Occipital lobe (tissue), 2 donors: ENCODE measurements around a stretch of chr19.

- RAMPAGE, long total RNA = no peak
These were observed 1.2 kb downstream of the MBD3 start for GRCh38 chr19:1591304-1592091.

DNA sequence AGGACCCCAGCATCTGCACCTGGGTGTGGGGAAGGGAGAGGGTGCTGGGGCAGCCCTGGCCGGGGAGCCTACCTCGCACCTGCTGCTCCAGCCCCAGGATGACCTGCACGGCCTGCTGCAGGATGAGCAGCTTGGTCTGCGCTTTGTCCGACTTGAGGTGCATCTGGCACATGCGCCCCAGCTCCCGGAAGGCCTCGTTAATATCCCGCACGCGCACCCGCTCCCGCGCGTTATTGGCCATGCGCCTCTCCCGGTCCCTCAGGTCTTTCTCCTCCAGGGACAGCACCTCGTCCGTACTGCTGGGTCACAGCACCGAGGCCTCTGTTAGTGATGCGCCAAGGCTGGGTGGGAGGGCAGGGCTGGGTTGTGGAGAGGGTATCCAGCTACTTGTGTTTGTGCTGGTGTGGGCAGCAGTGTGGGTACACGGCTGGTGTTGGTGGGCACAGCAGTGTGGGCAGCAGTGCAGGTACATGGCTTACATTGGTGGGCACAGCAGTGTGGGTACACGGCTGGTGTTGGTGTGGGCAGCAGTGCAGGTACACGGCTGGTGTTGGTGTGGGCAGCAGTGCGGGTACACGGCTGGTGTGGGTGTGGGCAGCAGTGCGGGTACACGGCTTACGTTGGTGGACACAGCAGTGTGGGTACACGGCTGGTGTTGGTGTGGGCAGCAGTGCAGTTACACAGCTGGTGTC is 7.0 kb upstream of the UQCR11 start:
- RAMPAGE, long total RNA = no peak

DNA sequence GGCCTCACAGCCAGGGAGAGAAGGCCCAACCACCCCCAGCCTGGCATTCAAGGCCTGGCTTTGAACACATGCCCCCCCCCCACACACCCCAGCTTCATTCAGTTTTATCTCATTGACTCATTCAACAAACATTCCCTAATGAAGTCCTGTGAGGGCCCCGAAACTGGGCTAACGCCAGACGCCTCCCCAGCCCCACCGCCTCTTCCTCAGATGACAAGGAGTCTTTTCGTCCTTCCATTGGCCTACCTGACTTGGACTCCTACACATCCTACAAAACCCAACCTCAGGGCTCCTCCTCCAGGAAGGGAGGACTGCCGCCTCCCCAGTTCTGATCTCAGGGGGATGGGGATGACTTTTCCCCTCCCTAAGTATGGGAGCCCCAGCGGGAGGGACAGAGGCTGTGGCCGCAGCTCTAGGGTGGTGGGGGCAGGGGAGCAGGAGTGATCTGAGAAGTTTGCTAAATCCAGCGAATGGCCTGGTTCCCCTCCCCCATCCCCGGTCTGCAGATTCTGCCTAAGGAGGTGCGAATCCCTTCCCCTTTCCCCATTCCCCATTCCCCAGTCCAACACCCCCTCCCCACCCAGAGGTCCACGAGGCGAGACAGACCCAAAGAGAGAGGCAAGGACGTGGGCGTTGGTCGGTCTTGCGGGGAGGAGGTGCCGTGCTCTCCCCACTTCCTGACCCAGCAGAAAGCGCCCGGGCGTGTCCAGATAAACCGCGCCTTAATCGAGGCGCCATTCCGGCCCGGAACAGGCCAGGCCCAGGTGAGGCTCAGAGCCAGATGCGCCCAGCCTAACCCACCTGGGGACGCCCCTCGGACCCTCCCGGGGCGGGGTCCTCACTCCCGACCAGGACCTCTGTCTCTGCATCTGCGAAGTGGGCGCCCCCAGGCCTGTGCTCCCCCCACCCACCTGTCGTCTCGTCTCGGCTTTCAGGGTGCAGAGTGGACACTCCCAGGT is 5.4 kb upstream of the ONECUT3 start:
- RAMPAGE, long total RNA = no peak

DNA sequence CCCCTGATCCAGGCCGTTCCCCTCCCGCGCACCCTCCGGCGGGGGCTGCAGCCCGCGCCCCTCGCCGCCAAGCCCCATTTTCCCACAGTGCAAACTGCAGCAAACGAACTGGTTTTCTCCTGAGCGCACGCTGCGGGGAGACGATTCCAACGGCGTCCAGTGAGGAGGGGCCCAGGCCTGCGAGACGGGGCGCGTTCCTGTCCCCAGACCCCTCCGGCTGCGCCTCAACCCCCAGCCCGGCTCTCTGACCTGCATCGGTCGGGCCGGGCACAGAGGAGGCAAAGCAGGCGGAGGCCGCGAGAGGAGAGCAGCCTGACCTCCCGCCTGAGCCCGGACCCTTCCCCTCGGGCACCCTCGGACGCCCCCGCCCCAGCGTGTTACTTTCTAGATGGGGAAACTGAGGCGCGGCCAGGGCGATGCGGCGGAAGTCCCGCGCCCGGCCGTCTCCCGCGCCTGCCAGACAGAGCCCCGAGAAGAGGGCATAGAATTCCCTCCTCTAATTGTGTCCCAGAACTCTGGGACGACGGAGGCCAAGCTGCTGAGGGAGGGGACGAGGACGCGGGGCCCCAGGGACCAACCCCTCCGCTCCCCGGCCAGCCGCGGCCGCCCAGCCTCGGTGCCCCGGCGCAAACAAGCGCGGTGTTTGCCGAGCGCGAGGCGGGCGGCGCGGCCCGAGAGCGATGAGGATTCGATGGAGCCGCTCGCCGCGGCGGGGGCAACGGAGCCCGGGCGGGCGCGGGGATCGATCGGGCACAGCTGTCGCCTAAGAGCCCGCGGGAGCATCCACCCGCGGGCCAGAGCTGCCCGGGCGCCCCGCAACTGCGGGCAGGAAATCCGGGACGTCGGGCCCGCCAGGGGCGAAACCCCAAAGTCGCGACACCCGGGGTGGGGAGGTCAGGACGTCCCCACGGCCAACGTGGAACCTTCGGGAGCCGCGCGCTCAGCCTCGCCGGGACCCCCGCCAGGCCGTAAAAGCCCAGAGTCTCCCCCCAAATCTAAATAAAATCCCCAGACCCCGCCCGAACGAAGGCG is 4.0 kb upstream of the ONECUT3 start:
- RAMPAGE, long total RNA = no peak

DNA sequence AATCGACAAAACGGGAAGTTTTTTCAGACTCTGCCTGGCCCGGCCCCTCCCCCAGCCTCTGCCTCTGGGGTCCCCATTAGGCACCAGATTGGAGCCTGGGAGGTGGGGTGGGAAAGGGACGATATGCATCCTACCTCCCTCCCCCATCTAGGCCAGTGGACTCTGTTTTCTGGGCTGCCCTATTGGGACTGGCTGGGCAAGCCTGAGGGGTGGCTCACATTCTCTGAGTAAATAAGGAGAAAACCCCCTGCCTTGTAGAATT is 16.5 kb downstream of the ONECUT3 start:
- RAMPAGE, long total RNA = no peak

DNA sequence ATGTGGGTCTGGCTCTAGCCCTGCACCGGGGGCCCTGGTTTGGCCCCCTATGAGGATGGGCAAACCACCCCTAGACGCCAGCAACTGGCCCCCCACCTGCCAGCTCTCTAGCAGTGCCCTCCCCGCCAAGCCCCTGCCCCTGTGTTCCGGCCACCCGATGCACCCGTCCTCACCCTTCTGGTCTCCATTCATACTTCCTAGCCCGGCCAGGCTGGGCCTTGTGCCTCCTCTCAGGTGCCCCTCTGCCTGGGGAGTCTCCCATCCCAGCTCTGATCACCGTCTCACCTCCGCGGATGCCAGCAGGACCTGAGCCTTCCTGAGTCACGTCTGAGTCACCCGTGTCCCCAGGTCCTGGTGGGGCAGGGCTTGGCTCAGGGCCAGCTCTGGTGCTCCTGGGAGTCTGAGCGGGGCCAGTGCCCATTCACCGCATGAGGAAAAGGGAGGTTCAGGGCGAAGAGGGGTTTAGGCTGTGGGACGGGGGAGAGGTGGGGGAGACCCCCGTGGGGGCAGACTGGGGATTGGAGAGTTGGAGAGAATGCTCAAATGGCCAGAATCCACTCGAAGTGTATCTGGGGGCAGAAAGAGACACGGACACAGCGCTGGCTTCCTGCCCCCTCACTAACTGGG is 647 bp downstream of the ATP8B3 start:
- RAMPAGE, long total RNA = no peak

DNA sequence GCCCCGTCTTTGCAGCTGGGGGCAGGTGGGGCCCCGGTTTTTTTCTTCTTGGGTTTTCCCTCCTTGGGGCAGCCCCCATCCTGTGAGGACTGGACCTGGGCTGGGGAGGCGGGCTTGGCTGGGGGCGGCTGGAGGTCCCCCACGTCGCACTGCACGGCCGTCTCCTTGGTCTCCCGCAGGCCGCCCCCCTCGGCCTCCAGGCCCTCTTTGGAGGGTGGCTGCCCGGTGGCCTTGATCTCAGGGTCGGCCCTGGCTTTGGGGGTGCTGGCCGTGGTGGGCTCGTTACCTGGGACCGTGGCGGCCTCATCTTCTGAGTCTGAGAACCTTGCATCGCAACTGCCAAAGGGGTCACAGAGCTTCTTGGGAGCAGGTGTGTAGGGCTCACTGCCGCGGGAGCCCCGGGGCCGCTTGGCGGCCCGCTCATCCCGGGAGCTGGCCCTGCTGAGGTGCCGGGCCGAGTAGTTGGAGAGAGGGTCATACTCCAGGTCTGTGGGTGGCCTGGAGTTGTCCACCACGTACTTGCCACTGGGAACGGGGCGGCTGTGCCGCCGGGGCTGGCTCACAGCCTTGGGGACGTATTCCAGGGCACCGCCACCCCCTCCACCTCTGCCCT is 15.6 kb upstream of the ATP8B3 start:
- RAMPAGE, long total RNA = no peak

- RAMPAGE, long total RNA = no peak
These were observed 10.7 kb downstream of the REXO1 start for GRCh38 chr19:1837248-1838246.

DNA sequence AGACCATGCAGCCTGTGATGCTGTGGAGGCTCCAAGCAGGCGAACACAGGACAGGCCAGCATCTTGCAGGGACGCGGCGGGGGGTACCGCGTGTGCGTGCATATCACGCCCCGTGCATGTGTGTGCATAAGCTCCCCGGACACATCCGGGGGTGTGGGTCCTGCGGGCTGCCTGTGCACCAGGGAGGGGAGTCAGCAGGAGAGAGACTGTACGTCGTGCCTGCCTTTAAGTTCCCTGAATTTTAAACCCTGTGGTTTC is 16.6 kb downstream of the ADAT3 start:
- RAMPAGE, long total RNA = no peak

DNA sequence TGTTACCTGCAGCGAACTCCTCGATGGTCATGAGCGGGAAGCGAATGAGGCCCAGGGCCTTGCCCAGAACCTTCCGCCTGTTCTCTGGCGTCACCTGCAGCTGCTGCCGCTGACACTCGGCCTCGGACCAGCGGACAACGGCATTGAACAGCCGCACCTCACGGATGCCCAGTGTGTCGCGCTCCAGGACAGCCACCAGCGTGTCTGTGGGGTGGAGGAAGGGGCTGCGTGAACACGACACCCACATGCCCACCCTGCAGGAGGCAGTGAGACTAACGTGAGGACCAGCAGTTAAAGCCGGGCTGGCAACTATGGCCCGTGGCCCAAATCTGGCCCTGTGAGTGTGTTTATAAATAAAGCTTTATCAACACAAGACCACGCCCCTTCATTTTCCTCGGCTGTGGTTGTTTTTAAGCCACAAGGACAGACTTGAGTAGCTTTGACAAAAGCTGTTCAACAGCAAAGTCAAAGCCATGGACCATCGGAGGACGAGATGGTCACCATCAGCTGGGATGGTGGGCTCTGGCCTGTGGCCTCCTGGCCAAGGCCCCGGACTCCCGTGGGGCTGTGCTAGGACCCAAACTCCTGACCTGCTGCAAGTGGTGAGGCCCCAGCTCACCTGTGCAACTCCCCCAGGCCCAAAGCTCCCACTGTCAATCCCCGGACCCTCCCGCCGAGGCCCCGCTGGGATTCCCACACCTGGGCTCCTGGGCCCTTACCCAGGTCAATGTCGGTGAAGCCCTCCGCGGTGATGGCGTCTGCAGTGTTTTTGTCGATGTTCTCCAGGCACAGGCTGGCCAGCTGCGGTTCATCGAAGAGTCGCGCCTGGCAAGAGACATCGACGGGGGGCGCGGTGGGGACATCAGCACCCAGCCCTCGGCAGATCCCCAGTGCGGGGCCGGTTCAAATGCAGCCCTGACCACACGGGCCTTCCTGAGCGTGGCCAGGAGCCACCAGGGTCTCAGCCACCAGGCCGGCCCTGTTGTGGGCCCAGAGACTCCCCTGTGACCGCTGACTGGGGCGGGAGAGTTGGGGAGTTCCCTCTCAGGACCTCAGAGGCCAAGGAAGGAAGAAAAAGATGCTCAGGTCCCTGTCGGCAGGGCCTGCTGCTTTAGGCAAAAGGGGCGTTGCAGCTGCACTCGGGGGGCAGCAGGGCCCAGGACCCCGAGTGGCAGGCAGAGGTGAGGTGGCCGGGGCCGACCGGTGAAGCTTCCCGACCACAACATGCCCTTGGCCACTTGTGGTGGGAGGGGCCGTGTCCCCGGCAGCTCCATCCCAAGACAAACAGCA is 25.1 kb downstream of the BTBD2 start:
- RAMPAGE, long total RNA = no peak

- RAMPAGE, long total RNA = no peak
These were observed 10.8 kb upstream of the MKNK2 start for GRCh38 chr19:2061598-2062538.

GRCh38 chr19:2078623-2079079 is 17.5 kb downstream of the MOB3A start:
- RAMPAGE, long total RNA = no peak

DNA sequence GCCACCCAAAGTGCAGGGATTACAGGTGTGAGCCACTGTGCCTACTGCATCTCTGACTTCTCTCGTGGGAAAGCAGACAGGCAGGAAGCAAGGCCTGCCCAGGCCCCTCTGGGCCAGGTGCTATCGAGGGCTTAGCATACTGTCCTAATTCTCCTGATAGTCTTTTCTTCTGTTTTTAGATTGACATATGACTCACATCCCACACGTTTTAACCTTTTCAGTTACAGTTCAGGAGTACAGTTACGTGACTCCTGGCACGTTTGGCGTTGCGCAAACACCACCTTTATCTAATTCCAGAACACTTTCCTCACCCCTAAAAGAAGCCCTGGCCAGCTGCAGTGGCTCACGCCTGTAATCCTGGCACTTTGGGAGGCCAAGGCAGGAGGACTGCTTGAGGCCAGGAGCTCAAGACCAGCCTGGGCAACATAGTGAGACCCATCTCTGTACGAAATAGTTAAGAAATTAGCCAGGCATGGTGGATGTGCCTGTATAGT is 9.0 kb downstream of the MOB3A start:
- RAMPAGE, long total RNA = no peak

DNA sequence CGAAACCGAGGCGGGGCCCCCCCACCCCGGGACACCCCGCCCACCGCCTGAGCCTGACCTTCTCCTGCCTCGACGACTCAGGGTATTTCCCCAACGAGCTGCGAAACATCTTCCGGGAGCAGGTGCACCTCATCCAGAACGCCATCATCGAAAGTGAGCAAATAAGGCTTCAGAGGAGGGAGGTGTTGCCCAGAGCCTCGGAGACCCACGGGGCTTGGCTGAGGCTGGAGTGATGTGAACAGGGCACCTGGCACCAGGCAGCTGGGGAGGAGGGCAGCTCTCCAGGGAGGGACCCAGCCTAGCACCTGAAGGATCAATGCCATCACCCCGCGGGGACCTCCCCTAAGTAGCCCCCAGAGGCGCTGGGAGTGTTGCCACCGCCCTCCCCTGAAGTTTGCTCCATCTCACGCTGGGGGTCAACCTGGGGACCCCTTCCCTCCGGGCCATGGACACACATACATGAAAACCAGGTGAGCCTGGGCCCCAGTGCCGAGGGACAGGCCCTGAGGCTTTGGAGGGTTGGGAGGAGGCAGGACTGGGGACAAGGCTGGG is 704 bp downstream of the IZUMO4 start:
- RAMPAGE, long total RNA = no peak

GRCh38 chr19:2129036-2129290 is 22.4 kb downstream of the AP3D1 start:
- RAMPAGE, long total RNA = no peak

DNA sequence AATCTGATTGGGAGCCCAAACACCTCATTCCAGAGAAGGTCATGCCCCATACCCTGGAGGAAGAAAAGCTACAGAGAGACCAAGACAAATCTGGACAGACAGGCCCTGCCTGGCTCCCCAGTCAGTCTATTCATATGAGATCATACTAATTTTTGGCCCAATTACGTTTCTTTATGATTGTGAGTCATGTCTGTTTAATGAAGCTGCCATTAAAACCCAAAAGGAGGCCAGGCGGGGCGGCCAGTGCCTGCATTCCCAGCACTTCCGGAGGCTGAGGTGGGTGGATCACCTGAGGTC is 3.3 kb upstream of the AP3D1 start:
- RAMPAGE, long total RNA = no peak

GRCh38 chr19:2164962-2165479 is 1.3 kb downstream of the DOT1L start:
- RAMPAGE, long total RNA = no peak

DNA sequence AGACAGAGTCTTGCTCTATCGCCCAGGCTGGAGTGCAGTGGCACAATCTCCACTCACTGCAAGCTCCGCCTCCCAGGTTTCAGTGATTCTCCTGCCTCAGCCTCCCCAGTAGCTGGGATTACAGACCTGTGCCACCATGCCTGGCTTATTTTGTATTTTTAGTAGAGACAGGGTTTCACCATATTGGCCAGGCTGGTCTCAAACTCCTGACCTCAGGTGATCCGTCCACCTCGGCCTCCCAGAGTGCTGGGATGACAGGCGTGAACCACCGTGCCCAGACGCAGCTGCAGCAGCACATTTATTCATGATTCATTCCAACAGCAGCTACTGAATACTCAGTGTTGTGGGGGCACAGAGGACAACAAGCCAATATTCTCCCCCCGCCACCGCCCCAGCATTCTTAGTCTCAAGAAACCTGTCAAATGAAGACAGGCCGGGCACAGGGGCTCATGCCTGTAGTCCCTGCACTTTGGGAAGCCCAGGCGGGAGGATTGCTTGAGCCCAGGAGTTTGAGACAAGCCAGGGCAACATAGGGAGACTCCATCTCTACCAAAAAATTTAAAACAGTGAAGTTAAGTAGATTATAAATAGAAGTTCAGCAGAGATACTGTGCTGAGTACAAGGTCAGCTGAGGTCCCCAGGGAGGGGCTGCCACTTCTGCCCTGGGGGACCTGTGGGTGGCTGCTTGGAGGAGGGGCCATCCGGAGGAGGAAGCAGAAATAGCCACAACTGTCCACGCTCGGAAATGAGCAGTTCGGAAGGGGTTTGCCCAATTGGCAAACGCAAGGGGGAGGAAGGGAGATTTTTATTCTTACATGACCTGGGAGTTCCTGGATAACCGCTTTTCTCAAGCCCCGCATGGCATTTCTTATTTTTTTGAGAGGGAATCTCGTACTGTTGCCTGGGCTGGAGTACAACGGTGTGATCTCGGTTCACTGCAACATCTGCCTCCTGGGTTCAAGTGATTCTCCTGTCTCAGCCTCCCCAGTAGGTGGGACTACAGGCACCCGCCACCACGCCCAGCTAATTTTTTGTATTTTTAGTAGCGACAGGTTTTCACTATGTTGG is 4.4 kb downstream of the DOT1L start:
- RAMPAGE, long total RNA = no peak

DNA sequence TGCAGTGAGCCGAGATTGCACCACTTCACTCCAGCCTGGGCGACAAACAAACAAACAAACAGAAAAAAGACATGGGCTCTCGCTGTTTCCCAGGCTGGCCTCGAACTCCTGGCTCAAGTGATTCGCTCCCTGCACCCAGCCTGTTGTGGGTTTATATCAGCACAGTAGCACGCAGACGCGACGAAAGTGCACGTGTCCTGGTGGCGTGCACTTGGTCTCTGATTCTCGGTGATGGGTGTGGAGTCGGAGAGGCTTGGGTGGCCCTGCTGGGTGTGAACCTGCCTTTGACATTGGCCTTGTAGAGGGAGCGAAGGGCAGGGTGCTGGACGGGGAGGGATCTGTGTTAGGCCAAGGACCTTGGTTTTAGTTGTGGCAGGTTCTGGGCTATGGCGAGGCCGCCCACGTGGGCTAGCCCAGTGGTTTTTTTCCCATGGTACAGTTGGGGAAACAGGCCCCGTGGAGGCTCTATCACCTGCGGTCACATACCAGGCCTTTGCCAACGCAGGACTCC is 16.1 kb downstream of the DOT1L start:
- RAMPAGE, long total RNA = no peak

- RAMPAGE, long total RNA = no peak
These were observed 17.8 kb downstream of the DOT1L start for GRCh38 chr19:2181315-2182135.